Bronchial epithelial cell (primary cell): ENCODE results near the gene PTAR1.

- RRBS, 2 experiments = no CpG with 5 or more reads among the region's 10 CpGs
Measured at GRCh38 chr9:68861403-68862005, 81.6 kb downstream of the PABIR1 start.

DNA sequence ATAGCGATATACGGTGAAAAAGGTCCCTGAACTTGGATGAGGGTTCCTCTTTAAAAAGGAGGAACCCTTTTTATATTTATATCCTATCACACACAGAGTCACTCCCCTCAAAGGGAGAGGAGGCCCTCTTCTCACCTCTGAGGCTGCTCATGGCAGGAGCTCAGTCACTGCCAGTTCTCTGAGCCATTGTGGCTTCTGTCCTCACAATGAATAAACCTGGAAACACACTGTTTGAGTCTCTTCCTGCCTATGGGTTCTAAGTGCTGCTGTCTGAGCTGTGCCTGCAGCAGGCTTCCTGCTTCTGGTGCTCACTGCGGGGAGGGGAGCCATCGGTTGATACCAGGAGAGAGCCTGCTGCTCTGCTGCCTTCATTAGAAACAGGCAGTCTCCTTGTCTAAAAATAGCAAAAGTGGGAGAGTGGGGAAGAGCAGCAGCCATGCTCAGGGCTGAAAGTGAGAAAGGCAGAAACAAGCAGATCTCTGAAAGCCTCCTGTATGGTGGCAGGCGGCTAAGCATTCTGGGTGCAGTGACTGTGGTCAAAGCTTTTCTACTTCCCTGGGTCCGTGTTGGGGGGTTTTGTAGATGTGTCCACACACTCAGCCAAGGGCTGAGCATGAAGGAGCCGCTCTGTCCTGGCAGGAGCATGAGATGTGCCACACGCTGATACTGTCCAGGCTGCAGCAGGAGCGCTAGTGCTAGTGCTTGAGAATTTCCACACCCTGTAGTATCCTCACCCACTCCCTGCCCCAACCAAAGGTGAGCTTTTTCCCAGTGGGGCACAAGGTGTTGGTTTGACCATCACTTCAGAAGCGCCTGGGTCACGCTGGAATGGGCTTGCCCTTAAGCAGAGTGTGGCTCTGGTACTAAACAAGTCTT is 34.2 kb downstream of the PRKACG start:
- RRBS, 2 experiments = no CpG with 5 or more reads among the region's 11 CpGs

DNA sequence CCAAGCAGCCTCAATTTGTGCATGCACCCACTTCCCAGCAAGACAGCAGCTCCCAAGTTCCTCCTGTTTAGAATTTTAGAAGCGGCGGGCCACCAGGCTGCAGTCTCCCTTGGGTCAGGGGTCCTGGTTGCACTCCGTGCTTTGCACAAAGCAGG is 213 bp upstream of the FXN start:
- RRBS, 2 experiments = no CpG with 5 or more reads among the region's 3 CpGs

- RRBS, 2 experiments = no CpG with 5 or more reads among the region's 19 CpGs
Measured at GRCh38 chr9:69036829-69037411, 1.4 kb downstream of the FXN start.

- RRBS, 2 experiments = no CpG with 5 or more reads among the region's 4 CpGs
Measured at GRCh38 chr9:69176255-69176586, 2.1 kb downstream of the TJP2 start.

DNA sequence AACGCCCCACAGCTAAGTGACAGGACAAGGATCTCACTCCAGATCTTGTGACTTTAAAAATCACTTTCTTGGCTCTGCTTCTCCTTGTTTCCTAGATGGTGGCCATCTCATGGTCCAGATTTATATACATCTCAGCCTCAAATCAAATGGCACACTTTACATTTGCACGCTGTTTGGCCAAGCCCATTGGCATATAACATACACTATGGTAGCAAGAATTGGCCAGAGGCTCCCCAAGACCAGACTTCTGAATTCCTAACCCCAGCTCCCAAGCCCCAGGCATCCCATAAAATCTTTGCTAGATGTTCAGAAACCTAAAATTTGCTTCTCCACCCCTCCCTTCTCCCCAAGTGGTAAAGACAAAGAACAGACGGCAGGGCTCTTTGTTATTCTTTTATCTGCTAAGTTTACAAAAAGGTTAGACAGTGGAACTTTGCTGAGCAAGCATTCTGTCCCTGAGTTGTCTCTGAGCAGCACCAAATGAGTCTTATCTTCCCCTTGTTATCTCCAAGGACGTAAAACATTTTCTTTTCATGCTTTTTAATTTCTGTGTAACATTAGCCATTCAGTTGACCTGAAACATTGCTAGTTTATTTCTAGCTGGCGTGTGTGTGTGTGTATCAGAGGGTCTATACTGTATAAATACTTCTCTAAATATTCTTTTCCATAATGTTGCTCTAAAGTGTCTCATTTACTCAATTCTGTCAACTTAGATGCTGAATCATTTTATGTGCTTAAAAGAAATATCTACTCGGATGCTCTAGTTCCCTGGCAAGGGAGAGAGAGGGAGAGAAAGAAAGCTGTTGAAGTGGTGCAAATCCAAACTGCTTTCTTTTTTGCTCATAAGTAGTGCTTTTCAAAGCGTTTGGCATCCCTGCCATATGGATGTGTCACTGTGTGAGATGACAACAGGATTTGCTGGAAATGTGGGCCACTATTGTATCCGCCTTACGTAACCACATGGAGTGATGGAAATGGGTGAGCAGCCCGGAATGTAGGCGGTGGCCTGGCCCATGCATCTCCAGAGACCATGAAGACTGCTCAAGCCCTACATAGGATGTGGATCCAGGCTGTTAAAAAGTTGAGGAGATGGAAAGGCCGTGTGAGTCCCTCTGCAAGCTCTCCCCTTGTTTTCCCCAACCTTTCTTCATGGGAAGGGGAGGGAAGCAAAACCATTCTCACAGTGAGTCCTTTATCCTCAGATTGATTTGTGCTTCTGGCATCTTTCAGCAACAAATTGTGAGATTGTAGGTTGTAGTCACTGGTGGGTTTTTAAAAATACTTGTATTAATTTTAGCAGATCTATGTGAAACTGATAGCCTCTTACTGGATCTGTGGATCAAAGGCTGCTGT is 30.5 kb downstream of the TJP2 start:
- RRBS, 2 experiments = no CpG with 5 or more reads among the region's 12 CpGs

DNA sequence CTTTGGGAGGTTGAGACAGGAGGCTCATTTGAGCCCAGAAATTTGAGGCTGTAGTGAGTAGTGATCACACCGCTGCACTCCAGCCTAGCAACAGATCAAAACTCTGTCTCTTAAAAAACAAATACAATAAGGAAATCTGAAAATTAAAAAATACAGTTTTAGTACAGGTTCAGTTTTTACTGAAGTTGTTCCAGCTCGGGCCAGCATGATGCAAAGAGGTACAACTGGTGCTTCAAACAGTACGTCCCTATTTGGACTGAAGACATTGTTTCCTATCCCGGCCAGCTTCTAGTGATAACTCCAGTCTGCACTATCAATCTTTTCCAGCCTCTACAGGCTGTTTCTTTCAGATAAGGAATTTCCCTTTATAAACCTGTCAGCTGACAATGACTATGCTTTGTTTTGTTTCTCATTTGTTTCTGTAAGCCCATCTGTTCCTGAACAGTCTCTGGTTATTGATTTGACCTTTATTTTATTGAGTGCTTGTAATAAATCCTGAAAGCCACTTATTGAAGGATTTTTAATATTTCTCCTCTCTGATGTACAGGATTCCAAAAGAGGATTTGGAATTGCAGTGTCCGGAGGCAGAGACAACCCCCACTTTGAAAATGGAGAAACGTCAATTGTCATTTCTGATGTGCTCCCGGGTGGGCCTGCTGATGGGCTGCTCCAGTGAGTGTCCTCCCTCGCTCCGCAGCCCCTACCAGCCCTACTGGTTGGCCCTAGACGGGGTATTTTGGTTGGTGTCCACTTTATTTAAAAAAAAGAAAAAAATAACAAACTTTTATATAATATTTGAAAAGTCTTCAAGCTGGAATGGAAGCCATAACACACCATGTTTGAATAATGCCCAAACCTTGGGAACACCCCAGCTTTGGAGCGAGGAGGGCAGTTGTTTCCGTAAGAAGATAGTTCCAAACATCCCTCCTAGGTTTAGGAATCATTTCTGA is 42.0 kb downstream of the TJP2 start:
- RRBS, 2 experiments = 100% methylated on average over 1 of the region's 12 CpGs; no CpG with 5 or more reads in 1 of the 2 experiments

DNA sequence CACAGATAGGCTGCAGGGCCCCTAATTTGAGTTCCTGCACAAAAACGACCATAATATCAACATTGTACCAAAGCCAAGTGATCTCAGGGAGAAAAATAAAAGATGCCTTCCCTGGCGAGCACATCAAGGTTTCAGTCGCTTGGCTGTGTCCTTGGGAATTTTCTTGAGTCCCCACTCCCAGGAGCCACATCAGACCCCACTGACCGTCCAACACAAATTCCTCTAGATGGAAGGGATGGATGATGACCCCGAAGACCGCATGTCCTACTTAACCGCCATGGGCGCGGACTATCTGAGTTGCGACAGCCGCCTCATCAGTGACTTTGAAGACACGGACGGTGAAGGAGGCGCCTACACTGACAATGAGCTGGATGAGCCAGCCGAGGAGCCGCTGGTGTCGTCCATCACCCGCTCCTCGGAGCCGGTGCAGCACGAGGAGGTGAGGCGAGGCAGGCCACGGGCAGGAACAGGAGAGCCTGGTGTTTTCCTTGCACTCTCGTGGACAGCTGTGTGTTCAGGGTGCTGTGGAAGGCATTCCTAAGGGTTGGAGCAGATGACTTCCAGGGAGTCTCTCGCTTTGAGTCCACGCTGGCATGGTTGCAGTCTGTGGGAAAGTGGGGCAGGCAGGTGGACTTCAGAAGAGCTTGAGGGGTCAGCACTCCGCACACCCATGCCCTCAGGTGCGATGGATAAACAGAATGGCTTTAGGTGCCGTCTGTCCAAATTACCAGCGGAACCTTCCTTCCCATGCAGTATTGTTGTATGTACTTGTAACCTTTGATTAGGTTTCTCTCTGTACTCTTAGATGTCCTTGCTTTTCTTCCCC is 73.9 kb downstream of the TJP2 start:
- RRBS, 2 experiments = no CpG with 5 or more reads among the region's 30 CpGs

GRCh38 chr9:69307493-69308564 is 17.2 kb upstream of the ENTREP1 start:
- RRBS, 2 experiments = no CpG with 5 or more reads among the region's 8 CpGs

- RRBS, 2 experiments = no CpG with 5 or more reads among the region's 10 CpGs
Measured at GRCh38 chr9:69397249-69397927, 72.4 kb downstream of the ENTREP1 start.

GRCh38 chr9:69759324-69760597 is at the start of gene PTAR1:
PTAR1 (minus strand) TSS chr9:69760011.
- RRBS, 2 experiments = 1% methylated on average over 19 to 20 of the region's 105 CpGs

DNA sequence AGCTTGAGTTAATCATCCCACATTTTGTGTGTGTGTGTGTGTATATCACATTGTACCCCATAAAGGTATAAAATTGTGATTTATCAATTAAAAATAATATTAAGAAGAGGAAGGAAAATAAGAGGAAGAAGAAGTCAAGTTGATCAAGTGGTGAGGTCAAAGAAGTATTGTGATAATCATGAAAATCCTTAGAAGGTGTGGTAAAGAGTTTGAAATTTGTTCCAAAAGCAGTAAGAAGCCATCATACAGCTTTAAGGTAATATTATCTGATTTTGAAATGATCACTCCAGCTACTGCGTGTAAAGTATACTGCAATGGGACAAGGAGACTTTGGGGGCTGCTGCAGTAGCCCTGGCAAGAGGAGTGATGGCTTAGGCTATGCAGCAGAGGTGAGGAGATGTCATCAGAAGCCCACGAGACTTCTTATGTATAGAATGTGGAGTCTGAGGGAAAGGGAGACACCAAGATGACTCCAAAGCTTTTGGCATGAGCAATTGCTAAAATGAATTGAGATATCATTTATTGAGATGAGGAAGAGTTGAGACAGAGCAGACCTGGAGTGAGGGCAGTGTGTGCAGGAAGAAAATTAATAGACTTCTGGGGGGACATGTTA is 37.0 kb upstream of the SMC5 start:
- RRBS, 2 experiments = no CpG with 5 or more reads among the region's 2 CpGs

DNA sequence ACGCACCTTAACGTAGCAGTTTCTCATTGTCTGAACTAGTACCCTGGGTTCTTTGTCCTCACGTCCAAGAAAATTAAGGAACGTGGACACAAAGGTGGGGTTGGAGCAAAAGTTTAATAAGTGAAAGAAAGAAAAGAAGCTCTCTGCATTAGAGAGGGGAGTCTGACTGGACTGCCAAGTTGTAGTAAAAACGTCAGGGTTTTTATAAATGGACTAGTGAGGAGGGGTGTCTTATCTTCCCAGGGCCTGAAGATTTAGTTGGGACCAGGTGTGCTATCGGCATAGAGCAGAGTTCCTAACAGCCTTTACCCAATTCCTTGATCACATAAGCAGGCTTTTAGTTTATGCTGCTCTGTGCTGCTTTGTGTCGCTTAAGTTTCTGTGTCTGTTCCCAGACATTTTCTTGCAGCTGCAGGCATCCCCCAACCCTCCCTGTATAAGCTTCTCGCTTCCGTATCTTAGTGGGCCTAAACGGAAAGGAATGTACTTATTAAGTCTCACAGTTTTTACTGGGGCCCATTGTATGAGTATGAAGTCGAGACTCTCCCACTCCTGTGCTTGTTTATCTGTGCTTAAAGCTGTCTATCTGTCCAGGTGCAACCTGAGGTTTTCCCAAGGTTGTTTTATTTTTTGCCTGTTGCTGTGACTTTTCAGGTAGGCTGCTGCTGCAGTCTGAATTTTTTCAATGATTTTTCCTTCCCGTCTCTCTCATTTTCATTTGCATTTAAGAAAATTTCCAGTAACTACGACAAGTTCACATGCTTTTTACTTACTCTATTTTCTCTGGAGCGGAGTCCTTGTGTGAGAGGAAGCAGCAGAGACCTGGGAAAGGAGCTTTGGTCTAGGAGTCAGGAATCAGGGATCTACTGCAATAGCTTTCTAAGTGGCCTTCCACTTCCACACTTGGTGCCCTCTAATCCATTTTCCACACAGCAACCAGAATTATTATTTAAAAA is 2.5 kb upstream of the SMC5 start:
- RRBS, 2 experiments = no CpG with 5 or more reads among the region's 14 CpGs

- RRBS, 2 experiments = no CpG with 5 or more reads among the region's 7 CpGs
Measured at GRCh38 chr9:70302051-70302400, 43.2 kb downstream of the SMC5 start.

DNA sequence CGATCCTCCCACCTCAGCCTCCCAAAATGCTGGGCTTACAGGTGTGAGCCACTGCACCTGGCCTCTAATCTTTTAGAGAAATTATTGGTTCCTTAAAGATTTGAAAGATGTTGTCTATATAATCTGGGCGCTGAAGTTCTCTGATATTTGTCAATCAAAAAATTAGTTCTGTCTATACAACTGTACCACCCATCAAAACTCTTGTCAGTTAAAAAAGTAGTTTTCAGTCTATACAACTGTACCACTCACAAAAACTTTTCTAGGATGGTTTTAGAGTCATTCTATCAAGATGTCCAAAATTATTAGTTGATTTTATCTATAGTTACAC is 33.1 kb downstream of the KLF9 start:
- RRBS, 2 experiments = no CpG with 5 or more reads among the region's 2 CpGs

- RRBS, 2 experiments = no CpG with 5 or more reads among the region's 8 CpGs
Measured at GRCh38 chr9:70392736-70393503, 21.5 kb downstream of the KLF9 start.

DNA sequence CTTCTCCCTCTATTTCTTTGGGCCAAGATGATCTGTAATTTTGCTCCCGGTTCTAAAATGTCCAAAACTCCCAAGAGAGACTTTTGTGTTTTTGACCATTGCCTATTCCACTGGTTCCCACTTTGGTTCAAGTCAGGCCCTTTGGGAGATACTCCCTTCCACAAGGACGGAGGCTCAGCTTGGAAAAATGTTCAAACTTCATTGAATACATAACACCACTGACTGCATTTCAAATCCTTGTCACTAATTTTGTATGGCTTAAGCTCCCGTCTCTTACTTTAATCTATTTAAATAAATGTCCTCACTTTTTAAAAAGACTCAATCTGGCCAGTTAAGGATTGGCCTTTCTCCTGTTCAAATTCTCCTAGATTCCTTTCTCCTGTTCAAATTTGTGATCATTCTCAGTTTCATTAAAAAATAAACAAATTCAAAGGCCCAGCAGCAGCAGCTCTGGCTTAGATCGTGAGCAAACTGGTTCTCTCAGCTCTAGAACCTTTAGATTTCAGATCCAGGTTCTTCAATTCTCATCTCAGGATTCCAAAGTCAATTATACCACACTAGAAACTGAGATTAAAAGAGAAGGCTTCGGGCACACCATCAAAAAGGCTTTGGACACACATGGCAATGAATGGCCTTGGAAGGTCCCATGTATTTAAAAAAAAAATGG is 9.2 kb downstream of the KLF9 start:
- RRBS, 2 experiments = no CpG with 5 or more reads among the region's 5 CpGs

- RRBS, 2 experiments = 0 to 5% methylated on average over 3 to 7 of the region's 41 CpGs
Measured at GRCh38 chr9:70411649-70412711, 2.5 kb downstream of the KLF9 start.

DNA sequence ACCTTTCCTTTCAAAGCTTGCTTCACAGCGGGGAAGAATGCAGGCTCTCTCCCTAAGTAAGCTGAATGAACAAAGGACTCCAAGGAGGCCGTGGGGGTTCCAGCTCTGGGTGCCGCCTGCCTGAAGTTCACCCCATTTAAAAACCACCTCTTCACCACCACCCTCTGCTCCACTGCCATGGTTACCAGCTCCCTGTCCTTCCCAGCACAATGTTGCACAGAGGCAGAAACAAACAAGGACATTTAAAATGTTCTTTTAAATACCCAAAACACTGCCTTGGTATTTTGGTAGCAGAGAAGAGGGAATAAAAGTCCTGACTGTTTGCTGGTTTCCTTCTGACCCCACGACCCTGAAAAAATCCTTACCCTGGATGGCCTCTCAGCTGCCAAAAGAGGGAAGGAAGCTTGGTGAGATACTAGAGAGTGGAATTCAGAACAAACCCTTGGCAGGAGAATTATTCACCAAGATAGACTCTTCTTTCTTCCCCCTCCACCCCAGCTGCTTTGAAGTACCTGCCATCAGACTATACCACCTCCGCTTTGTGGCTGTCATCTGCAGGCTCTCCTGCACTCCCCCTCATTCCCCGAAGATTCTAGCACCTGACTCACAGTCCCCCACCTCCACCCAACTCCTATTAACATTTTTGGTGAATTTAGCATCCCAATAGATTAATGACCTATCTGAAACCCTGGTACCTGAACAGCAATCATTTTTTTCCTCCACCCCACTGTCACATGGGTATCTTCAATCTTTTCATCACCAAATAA is 7.2 kb upstream of the KLF9 start:
- RRBS, 2 experiments = no CpG with 5 or more reads among the region's 6 CpGs

DNA sequence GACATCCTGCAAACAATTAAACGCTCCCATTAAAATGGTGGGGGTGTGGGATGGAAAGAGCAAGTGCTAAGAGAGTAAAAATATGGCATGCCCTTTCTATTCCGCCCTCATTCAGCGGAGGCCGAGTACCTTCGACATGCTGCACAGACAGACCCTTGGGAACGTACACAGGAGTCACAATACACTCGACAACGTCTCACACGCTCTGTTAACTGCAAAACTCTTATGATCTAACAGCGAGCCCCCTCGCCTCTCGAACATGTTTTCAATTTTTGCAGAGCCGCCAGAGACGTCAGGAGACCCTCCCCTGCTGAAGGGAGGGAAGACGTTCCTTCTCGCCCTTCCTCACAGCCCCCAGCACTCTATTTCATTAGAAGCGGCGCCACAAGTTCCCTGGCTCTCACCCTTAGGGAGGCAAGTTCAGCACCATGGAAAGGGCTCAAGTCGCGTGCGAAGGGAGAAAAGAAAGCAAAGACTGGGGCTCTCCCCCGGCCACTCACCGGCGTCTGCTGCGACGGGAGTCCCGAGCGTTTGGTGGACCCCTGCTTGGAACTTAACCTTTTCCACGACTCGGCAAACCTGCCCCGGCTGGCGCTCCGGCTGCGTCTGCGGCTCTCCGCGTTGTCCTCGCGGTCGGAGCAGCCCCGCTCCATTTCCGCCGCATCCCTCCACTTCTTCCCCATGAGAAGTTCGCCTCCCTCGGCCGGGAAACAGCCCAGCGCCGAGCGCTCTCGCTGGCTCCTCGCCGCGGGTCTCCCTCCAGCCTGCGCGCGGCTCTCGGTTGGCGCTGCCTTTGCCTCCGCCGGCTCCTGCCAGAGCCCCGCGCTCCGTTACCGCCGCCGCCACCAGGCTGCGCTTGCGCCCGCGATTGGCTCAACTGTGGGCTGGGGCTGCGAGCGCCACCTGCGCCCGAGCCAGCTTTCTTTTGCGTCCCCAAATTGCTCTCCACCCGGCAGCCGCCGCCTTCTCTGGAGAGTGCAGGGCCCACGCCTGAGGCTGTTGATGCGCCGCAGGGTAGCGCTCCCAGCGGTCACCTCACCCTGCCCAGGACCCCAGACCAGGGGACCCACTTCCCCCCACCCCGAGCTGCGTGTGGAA is 321.8 kb downstream of the CEMIP2 start:
- RRBS, 2 experiments = under 1% methylated on average over 20 to 29 of the region's 85 CpGs